B cell (primary cell): ENCODE measurements around a stretch of chr2.

GRCh38 chr2:238439005-238439973, 12.6 kb downstream of the ASB1 start:
- PRO-cap: no peak
- CAGE, long polyA plus RNA: no peak

DNA sequence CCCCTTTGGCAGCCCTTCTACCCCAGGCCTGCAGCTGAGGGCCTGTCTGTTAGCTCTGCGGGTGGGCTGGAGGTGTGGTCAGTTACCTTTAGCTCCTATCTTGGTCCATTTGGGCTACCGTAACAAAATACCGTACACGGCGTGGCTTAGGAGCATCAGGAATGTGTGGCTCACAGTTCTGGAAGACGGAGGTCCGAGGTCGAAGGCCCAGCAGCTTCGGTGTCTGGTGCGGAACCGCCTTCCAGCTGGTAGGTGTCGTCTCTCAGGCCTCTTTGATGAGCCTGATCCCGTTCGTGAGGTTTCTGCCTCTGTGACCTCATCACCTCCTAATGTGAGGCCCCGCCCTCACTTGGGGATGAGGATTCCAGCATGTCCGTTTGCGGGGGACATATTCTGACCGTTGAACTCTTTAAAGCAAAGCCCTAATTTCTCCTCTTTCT, 127.7 kb downstream of the ASB1 start:
- PRO-cap: no peak
- CAGE, long polyA plus RNA: no peak

- PRO-cap: no peak
- CAGE, long polyA plus RNA: no peak
Measured at GRCh38 chr2:238558876-238559231, 132.1 kb downstream of the ASB1 start.

GRCh38 chr2:238644008-238644523, 203.8 kb upstream of the TWIST2 start:
- PRO-cap: no peak
- CAGE, long polyA plus RNA: no peak

- PRO-cap: no peak
- CAGE, long polyA plus RNA: no peak
Measured at GRCh38 chr2:238851170-238851727, 3.4 kb downstream of the TWIST2 start.

DNA sequence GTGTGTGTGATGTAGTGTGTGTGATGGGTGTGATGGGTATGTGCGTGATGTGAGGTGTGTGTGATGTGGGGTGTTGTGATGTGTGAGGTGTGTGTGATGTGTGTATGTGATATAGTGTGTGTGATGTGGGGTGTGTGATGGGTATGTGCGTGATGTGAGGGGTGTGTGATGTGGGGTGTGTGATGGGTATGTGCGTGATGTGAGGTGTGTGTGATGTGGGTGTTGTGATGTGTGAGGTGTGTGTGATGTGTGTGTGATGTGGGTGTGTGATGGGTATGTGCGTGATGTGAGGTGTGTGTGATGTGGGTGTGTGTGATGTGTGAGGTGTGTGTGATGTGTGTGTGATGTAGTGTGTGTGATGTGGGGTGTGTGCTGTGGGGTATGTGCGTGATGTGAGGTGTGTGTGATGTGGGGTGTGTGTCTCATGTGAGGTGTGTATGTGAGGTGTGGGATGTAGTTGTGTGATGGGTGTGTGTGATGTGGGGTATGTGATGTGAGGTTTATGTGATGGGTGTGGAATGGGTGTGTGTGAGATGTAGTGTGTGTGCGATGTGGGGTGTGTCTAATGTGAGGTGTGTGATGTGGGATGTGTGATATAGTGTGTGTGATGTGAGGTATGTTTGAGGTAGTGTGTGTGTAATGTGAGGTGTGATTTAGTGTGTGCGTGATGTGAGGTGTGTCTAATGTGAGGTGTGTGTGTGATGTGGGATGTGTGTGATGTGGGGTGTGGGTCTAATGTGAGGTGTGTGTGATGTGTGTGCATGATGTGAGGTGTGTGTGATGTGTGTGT, 55.0 kb downstream of the TWIST2 start:
- PRO-cap: no peak
- CAGE, long polyA plus RNA: no peak

DNA sequence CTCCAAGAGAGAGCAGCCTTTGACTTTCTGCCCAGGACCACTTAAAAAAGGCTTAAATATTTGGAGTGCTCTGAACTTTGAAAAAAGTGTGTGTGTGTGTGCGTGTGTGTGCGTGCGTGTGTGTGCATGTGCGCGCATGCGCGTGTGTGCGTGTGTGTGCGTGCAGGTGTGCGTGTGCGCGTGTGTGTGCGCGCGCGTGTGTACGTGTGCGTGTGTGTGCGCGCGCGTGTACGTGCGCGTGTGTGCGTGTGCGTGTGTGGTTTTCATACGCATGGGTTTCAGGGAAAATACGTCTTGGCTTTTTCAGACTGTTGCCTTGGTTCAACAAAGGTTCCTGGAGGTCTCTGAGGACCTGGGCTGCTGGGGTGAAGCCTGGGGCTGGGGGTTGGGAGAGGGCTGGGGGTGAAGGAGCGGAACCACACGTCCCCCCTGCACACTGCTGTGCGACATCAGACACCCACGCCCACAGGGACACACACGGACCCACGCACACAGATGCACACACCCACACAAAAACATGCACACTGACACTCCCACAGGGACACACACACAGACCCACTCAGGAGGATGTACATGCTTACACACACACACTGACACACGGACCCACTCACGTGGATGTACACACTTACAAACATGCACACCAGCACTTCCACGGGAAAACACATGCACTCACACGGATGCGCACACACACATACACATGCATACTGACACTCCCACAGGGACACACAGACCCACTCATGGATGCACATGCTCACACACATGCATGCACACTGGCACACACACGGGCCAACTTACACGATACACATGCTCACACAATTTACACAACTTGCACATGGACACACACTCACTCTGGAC, 58.1 kb downstream of the TWIST2 start:
- PRO-cap: no peak
- CAGE, long polyA plus RNA: no peak

GRCh38 chr2:239116317-239116969, 268.6 kb downstream of the TWIST2 start:
- PRO-cap: no peak
- CAGE, long polyA plus RNA: no peak

DNA sequence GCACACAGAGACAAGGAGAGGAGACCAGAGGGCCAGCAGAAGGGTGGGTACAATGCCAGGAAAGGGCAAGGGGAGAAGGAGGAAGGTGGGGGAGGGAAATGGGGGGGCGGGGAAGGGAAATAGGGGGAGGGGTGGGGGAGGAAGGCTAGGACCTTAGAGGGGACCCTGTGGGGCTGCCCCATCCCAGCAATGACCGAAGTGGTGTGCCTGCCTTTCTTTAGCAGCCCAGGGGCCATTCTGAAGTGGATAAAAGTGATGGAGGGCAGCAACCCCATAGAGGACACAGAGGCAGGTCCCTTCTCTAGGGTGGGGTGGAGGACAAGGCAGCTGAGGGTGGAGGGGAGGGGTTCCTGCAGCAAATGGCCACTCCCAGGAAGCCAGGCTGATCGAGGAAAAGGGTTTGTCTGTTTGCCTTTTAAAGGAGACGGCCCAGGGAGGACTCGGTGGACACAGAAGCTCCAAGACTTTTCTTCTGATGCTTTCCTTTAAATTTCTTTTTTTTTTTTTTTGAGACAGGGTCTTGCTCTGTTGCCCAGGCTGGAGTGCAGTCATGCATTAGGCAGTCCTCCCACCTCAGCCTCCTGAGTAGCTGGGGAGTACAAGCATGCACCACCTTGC, 272.7 kb downstream of the TWIST2 start:
- PRO-cap: no peak
- CAGE, long polyA plus RNA: no peak

DNA sequence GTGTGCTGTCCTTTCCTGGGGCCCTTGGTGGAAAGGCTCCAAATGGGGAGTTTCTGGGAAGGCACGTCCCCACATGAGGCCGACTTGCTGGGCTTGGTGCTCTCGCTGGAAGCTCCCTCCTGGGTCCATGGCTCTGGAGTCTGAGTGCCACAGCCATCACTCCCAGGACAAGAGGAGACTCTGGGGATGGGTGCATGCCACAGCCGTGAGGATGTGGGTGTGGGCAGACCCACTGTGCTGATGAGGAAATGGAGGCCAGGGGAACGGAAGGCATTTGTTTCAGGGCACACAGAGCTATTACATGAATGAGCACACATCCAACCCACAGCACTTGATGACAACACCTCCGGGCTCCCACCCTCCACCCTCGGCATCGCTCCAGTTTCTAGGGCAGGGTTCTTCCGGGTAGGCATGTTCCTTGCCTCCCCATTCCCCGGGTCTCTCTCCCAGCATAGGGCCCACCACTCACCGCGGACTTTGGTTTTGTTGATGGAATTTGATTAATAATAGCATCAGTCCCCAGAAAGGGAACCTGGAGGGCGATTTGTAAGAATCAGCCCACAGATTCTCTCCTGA, 246.6 kb downstream of the HDAC4 start:
- PRO-cap: no peak
- CAGE, long polyA plus RNA: no peak

GRCh38 chr2:239157776-239158272, 243.0 kb downstream of the HDAC4 start:
- PRO-cap: no peak
- CAGE, long polyA plus RNA: no peak

DNA sequence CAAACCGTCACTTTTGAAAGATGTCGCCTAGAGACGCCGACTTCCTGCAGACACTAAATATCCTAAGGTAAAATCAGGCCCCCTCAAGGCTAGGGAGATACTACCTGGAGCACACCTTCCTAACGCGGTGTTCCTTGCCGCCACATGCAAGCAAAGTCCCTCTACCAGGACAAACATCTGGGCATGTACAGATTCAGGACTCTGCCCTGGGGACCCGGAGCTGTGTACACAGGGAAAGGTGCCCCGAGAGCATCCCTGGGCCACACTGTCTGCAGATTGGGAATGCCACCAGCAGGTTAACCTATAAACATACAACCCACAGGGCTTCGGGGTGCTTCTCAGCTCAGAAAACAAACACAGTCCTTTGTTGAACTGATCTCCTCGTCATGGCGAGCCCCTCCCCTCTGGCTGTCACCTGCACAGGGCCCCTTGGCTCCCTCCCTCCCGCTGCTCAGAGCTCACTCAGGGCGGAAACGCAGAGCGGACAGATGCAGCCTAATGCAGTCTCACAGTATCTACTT, 218.9 kb downstream of the HDAC4 start:
- PRO-cap: no peak
- CAGE, long polyA plus RNA: no peak

GRCh38 chr2:239201545-239202041, 199.2 kb downstream of the HDAC4 start:
- PRO-cap: no peak
- CAGE, long polyA plus RNA: no peak

GRCh38 chr2:239249786-239250400, 150.9 kb downstream of the HDAC4 start:
- PRO-cap: no peak
- CAGE, long polyA plus RNA: no peak

DNA sequence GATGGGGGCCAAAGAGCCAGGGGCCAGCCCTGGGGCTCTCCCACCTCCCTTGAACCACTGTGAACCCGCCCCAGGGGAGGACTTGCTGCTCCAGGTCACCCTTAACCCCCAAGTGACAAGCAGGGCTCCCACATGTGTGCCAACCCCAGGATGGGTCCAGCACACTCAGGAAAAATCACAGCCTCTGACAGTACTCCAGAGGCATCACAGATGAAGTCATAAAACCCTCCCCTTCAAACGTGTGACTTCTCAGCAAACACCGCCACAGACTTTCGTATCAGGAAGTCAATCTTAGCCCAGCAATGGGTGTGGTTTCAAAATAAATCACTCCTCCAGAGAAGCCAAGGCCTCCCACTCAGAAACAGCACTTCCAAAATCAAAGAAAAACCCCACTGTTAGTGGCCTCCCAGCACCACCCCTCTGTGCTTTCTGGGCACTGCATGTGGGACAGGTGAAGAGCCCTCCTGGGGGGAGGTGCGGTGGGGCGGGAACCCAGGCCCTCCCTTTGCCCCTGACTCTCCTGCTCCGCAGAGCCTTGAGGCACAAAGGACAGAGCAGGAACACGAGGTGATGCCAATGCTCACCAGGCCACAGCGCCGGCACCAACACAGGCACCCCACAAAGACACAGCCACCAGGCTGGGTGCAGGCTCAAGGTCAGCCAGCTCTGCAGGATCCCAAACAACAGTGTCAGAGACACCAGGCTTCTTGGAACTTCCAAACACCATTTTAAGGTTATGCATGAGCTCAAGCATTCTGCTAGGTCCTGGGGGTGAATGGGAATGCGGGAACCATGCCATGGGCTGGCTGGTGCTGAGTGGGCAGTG, 135.5 kb downstream of the HDAC4 start:
- PRO-cap: no peak
- CAGE, long polyA plus RNA: no peak

- PRO-cap: no peak
- CAGE, long polyA plus RNA: no peak
Measured at GRCh38 chr2:239267976-239268669, 132.7 kb downstream of the HDAC4 start.

- PRO-cap: no peak
- CAGE, long polyA plus RNA: no peak
Measured at GRCh38 chr2:239273222-239273976, 127.4 kb downstream of the HDAC4 start.

GRCh38 chr2:239295368-239295690, 105.5 kb downstream of the HDAC4 start:
- PRO-cap: no peak
- CAGE, long polyA plus RNA: no peak

- PRO-cap: no peak
- CAGE, long polyA plus RNA: no peak
Measured at GRCh38 chr2:239300007-239301089, 100.5 kb downstream of the HDAC4 start.

- PRO-cap: no peak
- CAGE, long polyA plus RNA: no peak
Measured at GRCh38 chr2:239322520-239322819, 78.3 kb downstream of the HDAC4 start.